A673 (cell line): ENCODE data around the gene LEFTY1.

- PRO-cap, result no peak
Observed at GRCh38 chr1:224275224-224275691, 54.7 kb downstream of the NVL start.

DNA sequence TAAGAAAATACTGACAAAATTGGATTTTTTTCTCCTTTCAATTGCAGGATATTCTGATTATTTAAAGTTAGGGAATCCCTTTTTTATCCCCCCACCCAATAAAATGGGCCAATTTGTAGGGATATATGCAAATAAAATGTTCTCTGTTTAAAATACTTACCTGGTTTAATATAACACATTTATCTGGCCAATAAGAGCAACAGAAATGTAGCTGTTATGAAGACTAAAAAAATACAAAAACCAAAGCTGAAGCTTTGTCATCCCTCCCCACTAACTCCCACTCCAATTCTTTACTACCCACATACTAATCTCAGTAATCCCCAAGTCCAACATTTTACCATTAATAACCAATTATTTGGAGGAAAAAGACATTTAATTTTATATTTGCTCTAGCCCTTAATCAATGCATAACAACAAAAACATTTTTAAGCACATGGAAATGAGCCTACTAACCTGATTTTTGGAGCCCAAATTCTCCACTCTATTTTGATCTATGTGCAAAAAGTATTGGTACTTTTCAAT is 30.0 kb downstream of the CNIH4 start:
- PRO-cap, result no peak

DNA sequence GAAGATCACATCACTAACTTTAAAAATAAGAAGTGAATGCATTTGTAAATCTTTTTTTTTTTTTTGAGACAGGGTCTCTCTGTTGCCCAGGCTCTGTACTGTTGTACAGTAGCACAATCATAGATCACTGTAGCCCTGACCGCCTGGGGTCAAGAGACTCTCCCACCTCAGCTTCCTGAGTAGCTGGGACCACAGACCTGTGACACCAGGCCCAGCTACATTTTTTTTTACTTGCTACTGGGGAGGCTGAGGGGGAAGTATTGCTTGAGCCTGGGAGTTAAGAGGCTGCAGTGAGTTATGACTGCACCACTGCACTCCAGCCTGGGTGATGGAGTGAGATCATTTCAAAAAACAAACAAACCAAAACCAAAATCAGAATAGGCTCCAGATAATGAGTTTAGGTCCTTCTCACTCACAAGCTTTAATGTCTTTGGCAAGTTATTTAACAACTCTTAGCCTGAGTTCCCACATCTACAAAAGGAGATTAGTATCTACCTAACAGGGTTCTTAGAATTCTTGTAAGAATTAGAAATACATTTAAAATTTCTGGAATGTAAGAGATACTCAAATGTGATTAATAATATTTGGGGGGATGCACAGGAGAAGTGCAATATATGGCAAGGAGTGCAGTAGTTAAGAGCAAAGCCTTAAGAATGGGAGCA is 22.8 kb downstream of the WDR26 start:
- PRO-cap, result no peak

GRCh38 chr1:224422863-224423102 is 11.8 kb downstream of the WDR26 start:
- PRO-cap, result no peak

- PRO-cap, result no peak
Observed at GRCh38 chr1:224423796-224424168, 10.8 kb downstream of the WDR26 start.

DNA sequence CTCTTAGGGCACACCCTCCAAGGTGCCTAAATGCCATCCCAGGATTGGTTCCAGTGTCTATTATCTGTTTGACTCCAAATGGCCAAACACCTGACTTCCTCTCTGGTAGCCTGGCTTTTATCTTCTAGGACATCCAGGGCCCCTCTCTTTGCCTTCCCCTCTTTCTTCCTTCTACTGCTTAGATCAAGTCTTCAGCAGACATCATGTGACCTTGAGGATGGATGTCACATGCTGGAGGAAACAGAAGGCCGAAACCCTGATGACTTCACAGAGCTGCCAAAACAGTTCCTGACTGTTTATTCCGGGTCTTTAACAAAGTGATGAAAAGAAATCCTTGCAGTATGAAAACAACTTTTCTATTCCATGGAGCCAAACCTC is 24.4 kb upstream of the WDR26 start:
- PRO-cap, result no peak

GRCh38 chr1:225405416-225406319 is 22.2 kb downstream of the LBR start:
- PRO-cap, result no peak

GRCh38 chr1:225412698-225413506 is 14.9 kb downstream of the LBR start:
- PRO-cap, result no peak

GRCh38 chr1:225415282-225415983 is 12.4 kb downstream of the LBR start:
- PRO-cap, result no peak

GRCh38 chr1:225444850-225445332 is 17.1 kb upstream of the LBR start:
- PRO-cap, result unidirectional peak, plus-strand start at chr1:225444919; bidirectional peak, plus-strand start at chr1:225445151, minus-strand start at chr1:225444924

- PRO-cap, result no peak
Observed at GRCh38 chr1:225767136-225767486, 10.5 kb upstream of the SRP9 start.

DNA sequence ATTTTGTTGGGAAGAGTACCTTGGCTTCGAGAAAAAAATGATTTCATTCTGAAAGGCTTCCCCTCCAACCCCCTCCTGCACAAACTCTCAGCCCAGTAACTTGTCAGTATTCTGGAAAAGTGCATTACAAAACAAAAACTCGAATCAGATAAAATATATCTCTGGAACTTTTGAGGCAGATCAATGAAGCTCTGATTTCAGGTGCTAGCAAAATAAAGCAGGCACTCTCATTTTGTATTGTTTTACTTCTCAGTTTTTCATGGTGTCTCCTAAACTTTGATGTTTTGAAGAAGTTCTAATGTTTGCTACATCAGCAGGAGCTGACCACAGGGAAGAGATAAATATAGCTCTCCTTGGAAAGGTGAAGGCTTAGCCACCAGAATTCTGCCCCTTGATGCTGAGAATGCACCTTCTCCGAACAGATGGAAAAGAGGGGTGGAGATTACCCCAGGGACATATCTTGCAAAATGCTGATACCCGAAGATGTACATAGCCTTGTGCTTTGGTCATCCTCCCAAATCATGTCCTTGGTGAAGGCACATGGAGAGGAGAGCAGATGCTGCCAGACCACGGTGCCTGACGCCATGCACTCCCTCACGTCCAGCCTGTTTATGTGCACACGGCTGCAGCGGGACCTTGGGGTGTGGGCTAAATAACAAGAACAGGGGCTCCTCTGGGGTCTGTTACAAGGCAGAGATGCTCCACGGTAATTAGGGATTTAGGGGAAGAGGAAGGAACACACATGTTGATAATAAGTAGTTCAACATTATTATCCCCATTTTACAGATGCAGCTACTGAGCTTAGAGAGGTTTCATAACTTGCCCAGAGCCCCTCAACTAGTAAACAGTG is 12.6 kb downstream of the EPHX1 start:
- PRO-cap, result no peak

- PRO-cap, result no peak
Observed at GRCh38 chr1:225843222-225844058, 33.5 kb downstream of the EPHX1 start.

- PRO-cap, result no peak
Observed at GRCh38 chr1:225846006-225847197, 35.8 kb downstream of the TMEM63A start.

DNA sequence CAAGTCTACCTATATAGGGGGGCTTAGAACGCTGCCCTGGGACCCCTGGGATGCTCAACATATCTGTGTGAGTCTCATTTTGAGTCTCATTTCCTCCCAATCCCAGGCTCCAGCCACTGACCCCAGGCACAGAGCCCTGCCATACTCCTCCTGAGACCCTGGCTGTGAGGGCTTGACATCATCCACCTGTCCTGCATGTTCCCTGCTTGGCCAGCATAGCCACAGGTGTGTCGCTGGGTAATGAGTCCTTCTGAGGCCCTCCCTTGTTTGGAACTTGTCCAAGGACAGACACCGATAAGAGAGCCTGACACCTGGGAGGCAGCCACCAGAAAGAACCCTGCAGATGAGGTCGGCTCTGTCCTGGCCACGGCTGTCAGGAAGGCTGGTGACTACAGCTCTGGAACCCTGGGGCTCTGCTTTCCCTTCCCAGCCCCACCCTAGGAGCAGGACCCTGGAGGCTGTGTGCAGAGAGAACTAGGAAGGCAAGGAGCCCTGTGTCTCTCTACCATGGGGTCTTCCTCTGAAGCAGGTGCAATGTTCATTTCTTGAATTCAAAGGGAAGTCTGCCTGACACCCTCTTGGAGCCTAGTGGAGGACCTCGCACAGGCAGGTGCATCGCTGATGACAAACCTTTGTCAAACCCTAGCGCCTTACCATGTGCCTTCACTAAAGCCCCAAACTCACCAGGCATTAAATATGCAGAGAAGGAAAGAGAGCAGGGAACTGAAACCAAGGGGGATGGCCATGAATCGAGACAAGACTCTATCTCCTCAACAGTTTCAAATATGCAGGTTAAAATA is 34.5 kb downstream of the TMEM63A start:
- PRO-cap, result no peak

DNA sequence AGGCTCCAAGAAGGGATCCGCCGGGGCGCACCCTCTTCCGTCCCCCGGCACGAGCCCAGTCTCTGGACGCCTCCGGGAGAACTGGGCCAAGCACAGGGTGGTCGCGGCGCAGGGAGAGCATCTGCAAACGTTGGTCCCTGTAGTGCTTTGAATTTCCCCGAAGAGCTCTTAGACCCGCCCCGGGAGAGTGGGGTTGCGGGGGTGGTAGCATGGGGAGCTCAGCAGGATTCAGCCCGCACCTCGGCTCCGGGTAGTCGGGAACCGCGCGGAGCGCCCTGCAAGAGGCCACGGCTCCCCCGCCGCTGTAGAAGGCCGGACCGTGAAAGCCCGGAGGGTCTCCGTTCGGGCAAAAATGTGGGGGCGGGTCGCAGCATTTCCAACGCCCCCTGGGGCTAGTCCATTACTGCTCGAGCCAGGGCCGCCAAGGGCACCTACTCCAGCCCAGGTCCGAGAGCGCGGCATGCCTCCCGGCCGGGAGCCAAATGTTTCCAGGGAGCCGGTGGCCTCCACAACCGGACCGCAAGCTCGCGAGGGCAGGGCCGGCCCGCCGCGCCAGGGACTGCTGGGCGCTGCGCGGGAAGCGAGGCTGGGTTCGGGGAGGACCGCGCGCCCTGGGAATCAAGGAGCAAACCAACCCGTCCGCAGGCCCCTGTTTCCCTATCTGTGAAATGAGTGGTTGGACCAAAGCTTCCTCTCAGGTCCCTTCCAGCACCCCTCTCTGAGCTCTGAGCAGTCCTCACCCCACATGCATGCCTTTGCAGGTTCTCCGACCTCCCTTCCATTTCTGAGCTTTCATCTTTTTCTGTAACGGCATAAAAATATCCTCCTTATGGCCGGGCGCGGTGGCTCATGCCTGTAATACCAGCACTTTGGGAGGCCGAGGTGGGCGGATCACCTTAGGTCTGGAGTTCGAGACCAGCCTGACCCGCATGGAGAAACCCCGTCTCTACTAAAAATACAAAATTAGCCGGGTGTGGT is 699 bp upstream of the TMEM63A start:
- PRO-cap, result bidirectional peak, plus-strand start at position 257 of the sequence, minus-strand start at position 262 of the sequence; unidirectional peak, minus-strand start at position 720 of the sequence

DNA sequence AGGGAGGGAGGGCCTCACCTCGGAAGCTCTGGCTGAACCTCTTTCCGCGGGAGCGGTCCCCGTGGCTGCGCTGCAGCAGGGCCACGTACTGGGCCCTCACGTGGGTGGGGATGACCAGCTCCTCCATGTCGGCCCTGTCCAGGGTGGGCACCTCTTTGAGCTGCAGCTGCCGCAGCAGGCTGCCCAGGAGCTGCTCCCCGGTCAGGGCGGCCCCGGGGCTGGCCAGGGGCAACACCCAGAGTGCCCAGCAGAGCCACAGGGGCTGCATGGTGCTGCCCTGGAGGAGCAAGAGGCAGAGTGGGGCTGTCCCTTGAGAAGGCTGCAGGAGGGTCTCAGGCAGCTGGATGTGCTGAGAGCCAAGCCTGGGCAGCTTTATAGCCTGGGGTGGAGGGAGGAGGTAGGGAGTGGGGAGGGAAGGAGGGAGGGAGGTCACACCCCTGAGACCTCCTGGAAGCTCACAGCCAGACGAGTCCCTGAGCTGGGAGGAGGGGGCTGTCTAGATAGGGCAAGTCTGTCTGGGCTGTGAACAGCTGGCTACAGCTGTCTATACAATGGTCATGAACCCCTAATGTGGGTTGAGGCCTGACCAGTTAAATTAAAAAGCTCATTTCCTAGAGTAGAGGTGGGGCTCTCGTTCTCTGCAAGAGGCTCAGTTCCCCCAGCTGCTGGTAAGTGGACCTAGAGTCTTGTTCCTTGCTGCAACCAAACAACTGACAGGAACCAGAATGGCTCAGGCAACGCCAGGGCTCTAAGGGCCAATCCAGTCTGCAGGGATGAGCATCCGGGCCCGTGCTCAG is at the start of gene LEFTY1:
Gene LEFTY1, minus strand, starts transcription at position 348 of the 797 bp plus-strand sequence.
- PRO-cap, result no peak

GRCh38 chr1:225890340-225890753 is 1.4 kb upstream of the LEFTY1 start:
- PRO-cap, result no peak

GRCh38 chr1:225919834-225920560 is 4.1 kb downstream of the PYCR2 start:
- PRO-cap, result no peak

GRCh38 chr1:225922273-225922559 is 1.8 kb downstream of the PYCR2 start:
- PRO-cap, result no peak